Foreskin fibroblast (primary cell): ENCODE results near the gene NPTN.

- RRBS = no CpG with 5 or more reads among the region's 11 CpGs
These were observed 29.4 kb downstream of the GRAMD2A start for GRCh38 chr15:72167857-72168844.

DNA sequence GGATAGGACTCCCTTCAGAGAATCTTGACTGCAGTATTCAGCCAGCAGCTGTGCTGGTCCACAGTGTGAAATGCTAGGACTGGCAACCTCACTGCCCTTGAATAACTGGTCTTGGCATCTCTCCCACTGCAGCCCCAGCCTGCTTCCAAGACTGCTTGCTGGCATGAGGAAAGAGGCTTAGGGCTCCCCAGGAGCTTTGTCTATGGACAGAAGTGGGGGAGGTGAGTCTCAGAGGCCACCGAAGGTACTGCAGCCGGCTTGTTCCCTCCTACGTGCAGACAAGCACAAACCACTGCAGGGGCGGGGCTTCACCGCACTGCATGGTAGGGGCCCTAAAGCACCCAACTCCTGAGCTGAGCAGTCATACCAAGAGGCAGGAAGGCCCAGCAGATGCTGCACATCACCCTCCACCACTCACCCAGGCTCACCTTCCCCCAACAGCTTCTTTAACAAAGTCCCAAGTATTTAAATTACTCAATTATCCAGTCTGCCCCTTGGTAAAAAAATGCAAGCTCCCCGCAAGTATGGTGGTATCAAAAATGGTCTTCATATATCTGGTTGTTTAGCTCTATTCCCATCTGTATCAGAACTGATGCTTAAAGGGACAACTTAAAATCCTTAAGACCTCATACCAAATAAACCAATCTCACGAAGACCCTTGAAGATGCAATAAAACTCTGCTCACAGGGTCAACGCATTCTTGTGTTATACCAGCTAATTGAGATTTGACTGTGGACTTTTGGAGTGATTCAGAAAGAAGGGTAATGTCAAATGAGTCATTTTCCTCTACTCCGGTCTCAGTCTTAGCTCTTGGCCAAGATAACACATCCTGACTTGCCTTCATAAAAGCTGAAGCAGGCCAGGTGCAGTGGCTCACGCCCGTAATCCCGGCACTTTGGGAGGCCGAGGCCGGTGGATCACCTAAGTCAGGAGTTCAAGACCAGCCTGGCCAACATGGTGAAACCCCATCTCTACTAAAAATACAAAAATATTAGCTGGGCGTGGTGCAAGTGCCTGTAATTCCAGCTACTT, 4.1 kb downstream of the PKM start:
- RRBS = 2% methylated on average over 1 of the region's 15 CpGs

DNA sequence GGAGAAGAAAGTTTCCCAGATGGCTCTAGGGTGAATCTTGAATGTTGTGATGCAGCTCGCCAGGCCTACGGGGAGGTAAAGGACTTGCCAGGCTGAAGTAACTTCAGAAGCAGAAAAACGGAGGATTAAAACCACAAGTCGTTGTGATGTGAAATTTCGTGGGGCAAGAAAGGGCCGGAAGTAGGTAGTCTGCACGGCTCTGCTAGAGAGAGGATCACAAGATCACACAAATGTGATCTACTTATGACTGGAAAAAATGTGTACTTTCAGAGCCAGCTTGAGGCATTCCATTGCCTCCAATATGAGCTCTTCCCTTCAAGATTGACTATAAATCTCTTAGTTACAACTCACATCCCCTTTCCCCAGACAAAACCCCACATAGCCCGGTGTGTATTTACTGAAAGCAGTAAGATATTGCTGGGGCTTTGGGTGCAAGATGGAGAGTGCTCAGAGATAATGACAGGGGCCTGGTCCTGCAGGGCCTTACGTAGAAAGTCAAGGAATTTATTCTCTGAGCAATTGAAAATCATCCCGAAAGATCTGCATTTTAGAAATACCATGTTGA, 590 bp upstream of the HEXA start:
- RRBS = no CpG with 5 or more reads among the region's 10 CpGs

- RRBS = no CpG with 5 or more reads among the region's 11 CpGs
These were observed 15.1 kb downstream of the HIGD2B start for GRCh38 chr15:72670737-72671454.

- RRBS = no CpG with 5 or more reads among the region's 4 CpGs
These were observed 3.8 kb downstream of the ADPGK start for GRCh38 chr15:72779675-72780304.

GRCh38 chr15:73010716-73011069, 41.6 kb upstream of the NEO1 start:
- RRBS = no CpG with 5 or more reads among the region's 6 CpGs

GRCh38 chr15:73082395-73083419, 30.4 kb downstream of the NEO1 start:
- RRBS = no CpG with 5 or more reads among the region's 3 CpGs

GRCh38 chr15:73178228-73178563, 125.9 kb downstream of the NEO1 start:
- RRBS = no CpG with 5 or more reads among the region's 1 CpG

DNA sequence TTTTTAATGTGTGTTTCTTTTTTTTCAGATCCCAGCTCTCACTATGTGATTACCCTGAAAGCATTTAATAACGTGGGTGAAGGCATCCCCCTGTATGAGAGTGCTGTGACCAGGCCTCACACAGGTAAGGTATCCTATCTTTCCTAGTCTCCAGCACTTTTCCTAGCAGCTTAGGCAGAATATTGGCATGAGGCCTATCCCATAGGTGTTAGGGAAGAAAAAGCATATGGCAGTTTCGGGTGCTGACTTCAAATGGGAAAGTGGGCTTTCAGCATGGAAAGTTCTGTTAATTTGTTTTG, 102.5 kb downstream of the HCN4 start:
- RRBS = no CpG with 5 or more reads among the region's 2 CpGs

DNA sequence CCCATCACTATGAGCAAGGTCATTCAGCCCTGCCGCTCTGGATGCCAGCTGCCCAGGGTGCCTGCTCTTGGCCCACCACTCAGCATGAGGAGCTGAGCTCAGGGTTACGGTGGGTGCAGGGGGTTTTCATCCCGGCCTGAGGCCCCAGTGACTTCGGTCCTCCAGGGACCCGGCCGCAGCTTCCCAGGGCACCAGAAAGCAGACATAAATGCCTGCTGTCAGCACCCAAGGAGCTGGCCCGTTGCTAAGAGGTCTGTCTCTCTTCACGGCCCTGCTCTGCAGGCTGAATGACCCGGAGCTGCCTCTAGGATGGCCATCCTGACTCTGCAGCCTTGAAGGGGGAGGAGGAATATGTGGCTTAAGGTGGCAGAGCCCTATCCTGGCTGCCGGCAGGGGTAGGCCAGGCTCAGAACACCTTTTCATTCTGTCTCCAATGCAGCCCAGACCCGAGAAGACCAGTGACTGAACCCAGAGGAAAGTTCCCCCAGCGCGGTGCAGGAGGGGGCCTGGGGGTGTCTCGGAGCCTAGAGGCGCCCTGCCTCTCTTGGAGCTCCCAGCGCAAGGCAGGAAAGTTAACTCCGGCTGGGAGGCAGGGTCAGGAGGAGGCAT, 1.8 kb downstream of the HCN4 start:
- RRBS = 10% methylated on average over 3 of the region's 17 CpGs

- RRBS = no CpG with 5 or more reads among the region's 3 CpGs
These were observed 4.8 kb downstream of the NPTN start for GRCh38 chr15:73628324-73628891.

GRCh38 chr15:73632866-73634097, at the start of gene NPTN:
Gene NPTN (minus strand): TSS chr15:73633389.
- RRBS = 1% methylated on average over 12 of the region's 91 CpGs

DNA sequence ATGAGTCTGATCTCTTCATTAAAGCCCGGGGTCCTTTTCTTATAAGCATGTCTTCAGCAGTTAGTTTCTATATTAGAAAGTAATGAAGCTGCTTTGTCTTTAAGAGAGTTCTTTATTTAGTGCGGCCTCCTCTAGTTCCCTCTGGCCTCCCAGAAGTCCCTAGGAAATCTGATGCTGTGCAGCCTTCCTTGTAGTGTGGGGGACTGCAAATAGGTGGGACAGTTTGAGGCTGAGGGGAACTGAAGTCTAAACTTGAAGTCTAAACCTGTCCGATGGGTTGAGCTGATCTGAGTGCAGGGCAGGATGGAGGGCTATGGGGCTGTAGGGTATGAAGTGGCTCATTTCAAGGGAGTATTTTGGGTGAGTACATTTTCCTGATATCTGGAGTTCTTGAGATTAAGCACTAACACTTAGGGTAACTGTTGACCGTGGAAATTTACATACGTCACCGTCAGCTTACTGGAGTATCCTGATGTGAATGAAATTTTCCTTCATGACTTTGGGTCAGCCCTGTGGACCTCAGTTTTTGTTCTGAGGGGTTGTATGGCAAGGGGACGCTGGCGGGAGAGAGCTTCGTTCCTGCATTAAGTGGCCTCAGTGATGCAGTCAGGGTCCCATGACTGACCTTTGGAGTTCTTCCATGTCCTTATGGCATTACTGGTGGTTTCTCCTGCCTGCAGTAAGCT, 1.5 kb downstream of the CD276 start:
- RRBS = no CpG with 5 or more reads among the region's 9 CpGs

DNA sequence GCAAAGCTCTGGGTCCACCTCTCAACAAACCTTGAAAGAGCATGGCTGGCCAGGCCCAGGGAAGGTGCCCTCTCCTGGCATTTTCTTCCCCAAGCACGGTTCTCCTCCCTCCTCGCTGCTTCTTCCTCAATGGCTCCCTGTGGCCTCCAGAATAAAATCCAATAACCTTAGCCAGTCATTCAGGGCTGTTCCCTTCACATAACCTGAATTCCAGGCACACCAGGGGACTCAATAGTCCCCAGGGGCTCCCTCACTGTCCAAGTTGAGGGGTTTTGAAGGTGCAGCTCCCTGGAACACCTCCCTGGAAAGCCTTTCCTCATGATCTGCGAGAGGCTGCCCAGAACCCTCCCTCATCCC, 11.9 kb downstream of the TBC1D21 start:
- RRBS = no CpG with 5 or more reads among the region's 3 CpGs

DNA sequence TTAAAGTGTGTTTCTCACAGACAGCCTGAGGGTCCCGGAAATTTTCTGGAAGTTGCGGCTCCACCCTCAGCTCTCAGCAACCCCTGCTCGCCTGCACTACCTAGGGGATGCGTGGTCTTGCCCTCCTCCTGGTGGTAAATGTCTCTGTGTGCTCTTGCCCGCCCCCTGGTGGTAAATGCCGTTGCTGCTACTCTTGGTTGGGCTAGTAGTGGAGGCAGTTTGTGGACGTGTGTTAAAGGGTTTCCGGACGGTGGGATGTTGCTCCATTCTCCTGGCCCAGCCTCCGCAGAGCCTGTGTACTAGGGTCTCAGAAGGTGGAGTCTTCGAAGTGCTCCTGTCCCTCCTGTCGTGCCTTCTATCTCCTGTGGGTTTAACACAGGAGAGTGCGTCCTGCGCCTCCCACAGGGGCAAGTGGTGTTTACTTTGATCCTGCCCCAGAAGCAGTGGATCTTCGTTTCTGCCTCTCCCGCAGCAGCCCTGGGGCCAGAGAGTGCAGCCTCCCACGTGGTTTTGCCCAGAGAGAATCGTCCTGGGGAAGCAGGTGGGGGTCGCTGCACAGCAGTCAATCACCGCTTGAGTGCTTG, 27.3 kb downstream of the STOML1 start:
- RRBS = no CpG with 5 or more reads among the region's 20 CpGs

DNA sequence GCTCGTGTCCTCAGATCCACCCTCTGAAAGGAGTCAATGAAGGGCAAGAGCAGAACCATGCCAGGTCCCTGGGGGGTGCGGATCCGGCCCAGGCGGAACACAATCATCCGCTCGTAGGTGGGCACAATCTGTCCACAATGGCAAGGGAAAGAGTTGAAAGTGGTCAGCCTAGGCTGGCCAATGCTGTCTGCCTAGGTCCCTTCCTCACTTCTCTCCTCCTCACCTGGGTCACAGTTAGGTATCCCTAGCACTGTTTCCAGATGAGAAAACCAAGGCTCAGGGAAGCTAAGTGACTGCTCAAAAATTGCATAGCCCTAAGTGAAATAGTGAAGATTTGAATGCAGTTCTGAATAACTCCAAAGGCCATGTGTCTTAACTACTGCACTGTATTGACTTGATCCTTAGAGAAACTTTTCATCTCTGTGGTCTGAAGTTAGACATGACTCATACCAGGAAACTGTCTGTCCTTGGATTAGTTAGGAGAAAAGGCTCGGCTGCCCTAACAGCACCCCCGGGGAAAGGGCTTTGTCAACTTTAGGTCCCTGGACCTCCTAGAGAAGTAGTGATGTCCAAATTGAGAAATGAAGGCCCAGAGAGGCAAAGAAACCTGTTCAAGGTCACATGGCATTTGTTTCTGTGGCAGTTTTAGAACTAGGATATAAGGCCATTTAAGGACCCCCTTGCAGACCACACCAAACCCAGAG, 2.8 kb downstream of the STOML1 start:
- RRBS = no CpG with 5 or more reads among the region's 8 CpGs

DNA sequence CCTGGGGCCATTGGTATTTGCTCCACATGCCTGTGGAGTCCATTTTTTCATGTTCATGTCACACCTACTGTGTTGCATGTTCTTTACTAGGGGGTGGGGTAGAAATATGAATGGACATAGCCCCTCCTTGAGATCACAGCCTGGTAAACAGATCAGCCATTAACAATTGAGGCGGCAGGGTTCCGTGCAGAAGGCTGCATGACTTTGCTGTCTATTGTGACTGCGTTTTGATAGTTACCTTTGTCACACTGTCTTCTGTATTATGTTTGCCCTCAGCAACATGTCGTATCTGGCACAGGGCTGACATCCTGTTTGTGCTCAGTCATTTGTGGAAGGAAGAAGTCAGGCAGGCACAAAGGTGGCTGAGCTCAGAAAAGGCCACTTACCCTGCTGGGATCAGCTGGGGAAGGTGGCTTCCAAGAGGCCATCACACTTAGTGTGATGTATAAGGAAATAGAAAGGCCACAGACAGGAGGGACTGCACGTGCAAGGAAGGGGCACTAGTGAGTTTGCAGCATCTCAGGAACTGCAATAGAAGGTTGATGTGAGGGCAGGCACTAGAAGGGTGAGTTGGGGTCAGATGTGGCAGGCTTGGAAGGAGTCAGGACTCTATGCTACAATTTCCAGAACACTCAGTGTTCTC, 13.3 kb downstream of the PML start:
- RRBS = no CpG with 5 or more reads among the region's 5 CpGs

GRCh38 chr15:74276732-74276999, 40.5 kb downstream of the CCDC33 start:
- RRBS = no CpG with 5 or more reads among the region's 2 CpGs

GRCh38 chr15:74405731-74406422, 27.9 kb downstream of the SEMA7A start:
- RRBS = no CpG with 5 or more reads among the region's 8 CpGs

DNA sequence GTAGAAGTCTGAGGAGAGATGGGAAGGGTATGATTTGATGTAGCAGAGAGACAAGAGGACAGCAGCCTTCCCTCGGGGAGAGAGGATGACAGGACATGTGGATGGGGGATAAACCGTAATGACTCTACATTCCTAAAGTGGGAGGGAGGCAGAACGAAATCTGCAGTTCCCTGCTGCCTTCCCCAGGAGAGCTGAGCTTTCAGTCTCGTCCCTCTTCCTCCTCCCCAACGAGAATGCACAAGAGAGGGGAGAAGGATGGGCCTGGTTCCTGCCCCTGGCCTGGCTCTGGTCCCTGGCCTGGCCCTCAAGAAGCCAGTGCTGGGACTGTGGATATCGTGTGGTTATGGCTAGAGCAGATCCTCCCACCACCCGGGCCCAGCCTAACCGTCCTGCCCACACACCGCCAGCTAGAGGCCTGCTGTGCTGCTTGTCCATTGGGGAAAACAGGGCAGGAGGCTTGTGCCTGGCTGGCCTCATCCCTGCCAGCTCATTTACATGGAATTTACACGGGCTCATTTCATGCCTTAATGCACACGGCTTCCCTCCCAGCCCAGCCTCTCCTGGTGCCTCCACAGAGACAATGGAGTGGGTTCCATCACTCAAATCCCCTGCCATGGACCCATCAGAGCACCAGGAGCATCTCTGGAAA, 26.5 kb downstream of the SEMA7A start:
- RRBS = no CpG with 5 or more reads among the region's 11 CpGs